ENCODE results near the genes MTHFSD and FOXC2.

GRCh38 chr16:85994779-85995168 lies 95.8 kb downstream of the IRF8 start:
- PRO-cap, 2 experiments, result no peak in any of the 2 experiments

DNA sequence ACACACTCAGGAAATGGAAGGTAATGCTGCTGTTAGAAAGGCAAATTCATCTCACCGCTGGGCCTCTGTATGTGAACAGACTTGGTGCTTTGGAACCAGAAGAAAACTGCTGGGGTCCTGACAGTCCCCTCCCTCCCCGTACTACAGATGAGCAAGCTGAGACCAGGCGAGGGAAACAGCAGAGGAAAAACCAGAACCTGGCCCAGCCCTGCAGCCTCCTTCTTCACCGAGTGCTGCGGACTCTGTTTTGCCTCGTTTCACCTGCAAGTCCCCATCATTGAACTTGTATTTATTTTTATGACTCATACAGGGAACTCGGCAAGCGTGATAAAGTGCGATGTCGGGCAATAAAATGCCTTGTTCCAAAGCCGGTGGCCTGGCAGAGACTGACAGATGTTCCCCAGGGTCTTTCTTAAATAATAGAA lies 128.4 kb downstream of the IRF8 start:
- PRO-cap, 2 experiments, result peak in 2 of 2 experiments; most common minus-strand start position 249 of the sequence (in 2)

- PRO-cap, 2 experiments, result no peak in any of the 2 experiments
Observed at GRCh38 chr16:86194800-86195359, 295.9 kb downstream of the IRF8 start.

DNA sequence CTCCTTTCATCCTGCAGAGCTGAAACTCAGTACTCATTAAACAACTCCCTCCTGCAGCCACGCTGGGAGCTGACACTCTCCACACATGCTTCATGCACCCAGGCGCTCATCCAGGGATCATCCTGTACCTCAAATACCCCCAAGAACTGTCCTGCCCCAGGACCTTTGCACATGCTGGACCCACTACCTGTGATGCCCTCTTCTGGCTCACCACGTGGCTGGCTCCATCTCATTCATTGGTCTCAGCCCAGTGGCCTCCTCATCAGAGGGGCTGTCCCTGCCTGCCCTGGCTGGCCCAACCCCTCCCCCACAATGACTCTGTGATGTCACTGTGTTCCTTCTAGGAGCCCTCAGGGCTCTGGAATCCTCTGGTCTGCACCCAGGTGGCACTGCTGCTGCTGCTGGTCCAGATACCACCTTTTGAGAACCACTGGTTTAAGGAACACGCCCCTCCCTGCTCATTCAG lies 160.9 kb upstream of the FOXF1 start:
- PRO-cap, 2 experiments, result no peak in any of the 2 experiments

GRCh38 chr16:86383794-86384349 lies 126.5 kb upstream of the FOXF1 start:
- PRO-cap, 2 experiments, result no peak in any of the 2 experiments

GRCh38 chr16:86415181-86415729 lies 95.1 kb upstream of the FOXF1 start:
- PRO-cap, 2 experiments, result no peak in any of the 2 experiments

DNA sequence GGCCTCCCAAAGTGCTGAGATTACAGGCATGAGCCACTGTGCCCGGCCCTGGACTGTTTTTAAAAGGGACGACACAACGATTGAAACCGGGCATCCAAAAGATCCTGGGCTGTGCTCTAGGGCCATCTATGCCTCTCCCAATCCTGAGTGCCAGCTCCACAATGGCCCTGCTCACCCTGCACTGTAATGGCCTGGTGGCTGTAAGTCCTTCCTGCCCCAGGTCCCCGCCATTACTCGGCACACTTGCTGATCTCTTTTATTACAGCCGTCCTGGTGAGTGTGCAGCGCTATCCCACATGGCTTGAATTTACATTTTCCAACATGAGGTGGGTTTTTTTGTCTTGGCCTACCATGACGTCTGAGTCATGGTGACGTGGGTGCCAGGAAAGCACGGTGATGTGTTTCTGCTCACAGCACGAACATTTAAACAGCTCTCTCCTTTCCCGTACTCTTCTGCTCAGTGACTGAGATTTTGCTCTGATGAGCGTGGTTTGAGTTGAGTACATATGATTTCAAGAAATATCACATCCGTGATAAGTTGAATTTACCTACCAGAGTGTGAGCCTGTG lies 55.2 kb upstream of the FOXF1 start:
- PRO-cap, 2 experiments, result no peak in any of the 2 experiments

DNA sequence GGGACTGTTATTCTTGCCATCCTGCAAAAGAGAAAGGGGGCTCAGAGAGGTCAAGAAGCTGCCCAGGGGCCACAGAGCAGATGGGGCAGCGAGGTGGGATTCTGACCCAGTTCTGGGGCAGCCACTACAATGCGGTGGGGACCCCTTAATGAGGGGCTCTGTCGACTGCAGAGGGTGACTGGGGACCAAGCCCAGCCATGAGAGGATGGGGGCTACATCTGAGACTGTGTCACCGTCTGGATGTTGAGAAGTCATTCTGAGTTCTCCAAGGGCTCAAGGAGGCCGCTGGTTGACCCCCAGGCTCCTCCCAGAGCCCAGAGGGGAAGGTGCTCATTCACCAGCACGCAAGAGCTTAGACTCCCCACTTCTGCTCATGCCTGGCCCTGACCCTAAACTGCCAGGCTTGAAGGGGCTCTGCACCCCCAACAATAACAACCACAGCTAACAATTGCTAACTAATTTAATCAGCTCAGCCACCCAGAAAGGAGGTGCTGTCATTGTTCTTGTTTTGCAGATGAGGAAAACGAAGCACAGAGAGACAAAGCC lies 9.2 kb upstream of the FOXF1 start:
- PRO-cap, 2 experiments, result no peak in any of the 2 experiments

DNA sequence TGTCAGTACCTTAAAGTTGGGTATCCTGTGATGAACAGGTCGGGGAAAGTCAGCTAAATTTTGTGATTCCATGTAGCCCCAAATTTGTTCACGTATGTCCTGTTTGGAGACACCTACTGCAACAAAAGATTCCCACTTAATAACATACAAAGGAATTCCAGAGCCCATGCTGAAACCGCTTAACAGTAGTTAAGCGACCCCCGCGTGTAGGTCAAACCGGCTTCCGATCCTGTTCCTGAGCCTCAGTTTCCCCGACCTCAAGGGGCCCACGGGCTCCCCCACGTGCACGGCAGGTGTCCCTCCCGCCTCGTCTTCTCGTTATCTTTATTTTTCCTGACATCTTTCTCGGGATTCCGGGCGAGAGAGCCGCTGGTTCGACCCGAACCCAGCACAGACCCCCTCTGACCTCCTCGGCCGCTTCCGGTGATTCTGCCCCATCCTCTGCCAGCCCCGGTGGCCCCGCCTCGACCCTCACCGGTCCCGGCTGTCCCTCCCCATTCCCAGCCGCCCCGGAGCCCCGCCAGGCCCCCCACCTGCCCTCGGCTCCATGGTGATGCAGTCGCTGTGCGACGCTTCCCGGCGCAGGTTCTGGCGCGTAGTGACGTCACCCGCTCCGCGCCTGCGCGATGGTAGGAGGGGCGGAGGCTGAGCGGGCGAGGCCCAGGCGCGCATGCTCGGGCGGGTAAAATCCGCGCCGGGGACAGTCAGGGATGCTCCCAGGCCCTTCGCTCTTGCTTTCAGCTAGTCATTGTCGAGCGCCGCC lies at the start of gene MTHFSD:
MTHFSD (minus strand) TSS at position 600 of the 763 bp plus-strand sequence.
- PRO-cap, 2 experiments, result peak in 2 of 2 experiments; most common plus-strand start position 685 of the sequence (in 1); most common minus-strand start position 544 of the sequence (in 2)

- PRO-cap, 2 experiments, result peak in 1 of 2 experiments; most common plus-strand start chr16:86567294 (in 1)
Observed at GRCh38 chr16:86566526-86567480, at the start of gene FOXC2. TSS of gene FOXC2 (plus strand) at chr16:86566829.

DNA sequence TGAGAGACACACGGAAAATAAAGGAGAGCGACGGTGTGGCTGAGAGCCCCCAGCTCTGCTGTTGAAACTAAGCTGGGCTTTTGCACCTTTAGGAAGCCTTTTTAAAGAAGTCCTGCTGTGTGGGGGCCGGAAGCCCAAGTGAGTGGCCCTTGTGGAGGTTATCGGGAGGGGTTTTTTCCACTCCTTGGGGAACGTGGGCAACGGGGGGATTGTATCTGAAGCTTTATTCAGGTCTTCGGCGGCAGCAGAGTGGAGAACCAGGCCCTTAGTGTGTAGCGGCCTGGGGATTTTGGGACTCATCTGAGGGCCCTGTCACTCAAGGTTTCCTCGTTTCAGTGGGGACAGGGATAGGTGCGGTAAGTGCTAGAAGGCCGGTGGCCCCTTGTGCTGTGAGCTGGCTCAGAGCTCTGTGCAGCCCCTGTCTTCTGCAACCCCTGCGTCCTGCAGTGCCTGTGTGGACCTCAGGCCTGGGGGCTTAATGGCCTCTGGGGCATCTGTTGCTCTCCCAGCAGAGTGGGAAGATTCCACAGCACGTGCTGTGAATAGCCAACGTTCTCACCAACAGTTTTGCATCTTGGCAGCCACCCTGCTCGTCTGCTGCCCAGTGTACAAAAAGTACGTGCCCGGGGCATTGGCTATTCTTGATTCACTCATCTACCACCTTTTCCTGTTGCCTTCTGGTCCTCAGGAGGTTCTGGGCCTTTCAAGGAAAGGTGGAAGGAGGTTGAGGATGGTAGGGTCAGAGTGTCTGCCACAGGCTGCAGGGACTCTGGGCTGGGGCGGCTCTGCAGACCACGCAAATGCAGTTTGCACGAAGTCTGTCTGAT lies 4.8 kb downstream of the FOXC2 start:
- PRO-cap, 2 experiments, result no peak in any of the 2 experiments

DNA sequence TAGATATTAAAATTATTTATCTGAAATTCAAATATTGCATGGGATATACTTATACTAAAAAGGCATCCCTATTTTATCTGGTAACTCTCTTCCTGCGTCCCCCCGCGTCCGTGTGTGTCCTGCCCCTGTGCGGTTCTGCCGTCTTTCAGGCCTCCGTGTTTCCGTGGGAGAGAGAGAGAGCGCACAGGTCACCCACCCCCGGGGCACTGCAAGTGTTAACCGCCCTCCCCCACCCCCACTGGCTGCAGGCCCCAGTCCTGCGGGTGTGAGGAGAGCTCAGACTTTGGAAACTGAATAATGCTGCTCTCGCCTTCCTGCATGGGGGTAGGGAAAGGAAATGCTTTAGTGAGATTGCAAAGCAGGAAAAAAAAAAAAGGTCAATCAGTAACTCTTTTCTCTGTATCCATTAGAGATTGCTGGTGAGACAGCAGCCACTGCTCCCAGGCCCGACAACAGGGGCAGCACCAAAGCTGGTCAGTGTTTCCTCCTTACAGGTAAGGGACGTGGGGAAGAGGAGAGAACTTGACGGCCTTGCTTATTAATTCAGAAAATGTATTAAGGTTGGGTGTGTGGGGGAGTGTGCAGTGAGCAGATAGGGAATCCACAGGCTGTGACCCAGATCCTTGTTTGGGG lies 156.2 kb downstream of the FOXL1 start:
- PRO-cap, 2 experiments, result no peak in any of the 2 experiments

GRCh38 chr16:86740787-86741230 lies 162.5 kb downstream of the FOXL1 start:
- PRO-cap, 2 experiments, result no peak in any of the 2 experiments

GRCh38 chr16:86755286-86755687 lies 176.9 kb downstream of the FOXL1 start:
- PRO-cap, 2 experiments, result no peak in any of the 2 experiments

GRCh38 chr16:87160042-87160518 lies 157.1 kb downstream of the C16orf95 start:
- PRO-cap, 2 experiments, result no peak in any of the 2 experiments

DNA sequence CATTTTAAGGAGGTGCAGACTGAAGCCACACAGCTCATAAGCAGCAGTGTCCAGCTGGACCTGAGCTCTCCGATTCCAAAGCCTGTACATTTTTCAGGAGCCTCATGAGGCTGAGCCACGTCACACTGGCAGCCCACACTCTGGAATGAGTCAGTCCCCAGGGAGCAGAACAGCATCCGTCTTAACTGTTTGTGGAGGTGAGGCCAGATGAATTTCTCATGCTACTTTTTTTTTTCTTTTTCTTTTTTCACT lies 116.1 kb downstream of the C16orf95 start:
- PRO-cap, 2 experiments, result no peak in any of the 2 experiments

DNA sequence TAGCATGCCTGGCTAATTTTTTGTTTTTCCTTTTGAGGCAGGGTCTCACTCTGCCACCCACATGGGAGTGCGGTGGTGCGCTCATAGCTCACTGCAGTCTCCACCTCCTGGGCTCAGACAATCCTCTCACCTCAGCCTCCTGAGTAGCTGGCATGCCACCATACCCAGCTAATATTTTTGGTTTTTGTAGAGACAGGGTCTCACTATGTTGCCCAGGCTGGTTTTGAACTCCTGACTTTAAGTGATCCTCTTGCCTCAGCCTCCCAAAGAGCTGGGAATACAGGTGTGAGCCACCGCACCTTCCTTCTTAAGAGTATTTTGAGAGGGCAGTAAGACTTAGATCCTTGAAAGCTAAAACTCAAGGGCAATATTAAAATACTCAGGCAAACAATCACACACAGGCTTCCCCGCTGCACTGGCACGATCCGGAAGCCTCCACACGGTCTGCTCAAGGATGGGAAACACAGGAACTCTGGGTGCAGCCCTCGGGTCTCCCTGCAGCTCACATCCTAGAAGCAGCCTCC lies 24.9 kb upstream of the C16orf95 start:
- PRO-cap, 2 experiments, result no peak in any of the 2 experiments

GRCh38 chr16:87344331-87345027 lies 27.3 kb upstream of the C16orf95 start:
- PRO-cap, 2 experiments, result no peak in any of the 2 experiments

DNA sequence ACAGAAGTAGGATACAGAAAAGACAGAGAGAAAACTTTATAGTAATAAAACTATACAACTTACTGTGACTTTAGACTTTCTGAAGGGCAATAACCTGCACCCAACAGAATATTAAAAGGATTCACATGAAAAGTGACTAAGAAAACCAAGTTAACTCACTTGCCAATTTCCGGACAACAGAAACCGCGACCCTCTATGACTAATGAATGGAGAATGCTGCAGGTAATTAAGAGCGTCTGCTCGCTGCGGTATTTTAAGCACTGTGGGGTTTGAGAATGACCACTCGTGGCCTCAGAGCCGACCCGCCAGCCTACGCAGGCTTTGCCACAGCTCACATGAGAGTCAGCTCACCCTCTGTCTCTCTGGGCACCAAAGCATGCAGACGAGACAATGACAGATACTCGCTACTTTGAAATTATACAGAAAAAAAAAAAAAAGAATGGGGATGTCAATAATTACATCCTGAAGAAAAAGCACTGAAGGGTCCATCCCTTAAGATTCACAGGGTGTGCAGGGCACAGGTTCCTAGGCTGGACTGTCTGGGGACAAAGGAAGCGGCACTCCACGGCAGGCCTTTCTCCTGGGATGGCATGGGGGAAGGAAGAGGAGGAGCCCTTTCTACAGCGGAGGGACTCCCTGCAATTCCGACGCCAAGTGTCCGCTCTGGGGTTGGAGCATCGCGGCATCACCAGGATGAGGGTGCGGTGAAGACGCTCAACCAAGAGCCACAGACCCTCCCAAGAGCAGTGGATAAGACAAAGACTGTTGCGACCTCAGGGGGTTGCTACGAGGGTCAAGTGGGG lies 34.9 kb downstream of the ZCCHC14 start:
- PRO-cap, 2 experiments, result peak in 1 of 2 experiments; most common plus-strand start position 278 of the sequence (in 1)

- PRO-cap, 2 experiments, result no peak in any of the 2 experiments
Observed at GRCh38 chr16:87614184-87614622, 11.9 kb downstream of the JPH3 start.

Data from Colon Carcinoma Metastatic in the Brain (tissue), 2 donors.